Hepatocyte (in vitro differentiated cells and primary cell): ENCODE measurements around a stretch of chr5.

- RAMPAGE, long total RNA = no peak
- RRBS = no CpG with 5 or more reads among the region's 4 CpGs
Measured at GRCh38 chr5:56858249-56859002, 43.1 kb downstream of the MAP3K1 start.

- RAMPAGE, long total RNA = no peak
- RRBS = no CpG with 5 or more reads among the region's 2 CpGs
Measured at GRCh38 chr5:56896693-56897111, 12.7 kb upstream of the SETD9 start.

- RAMPAGE, long total RNA = no peak
- RRBS = no CpG with 5 or more reads among the region's 1 CpG
Measured at GRCh38 chr5:57102872-57103213, 71.0 kb upstream of the GPBP1 start.

DNA sequence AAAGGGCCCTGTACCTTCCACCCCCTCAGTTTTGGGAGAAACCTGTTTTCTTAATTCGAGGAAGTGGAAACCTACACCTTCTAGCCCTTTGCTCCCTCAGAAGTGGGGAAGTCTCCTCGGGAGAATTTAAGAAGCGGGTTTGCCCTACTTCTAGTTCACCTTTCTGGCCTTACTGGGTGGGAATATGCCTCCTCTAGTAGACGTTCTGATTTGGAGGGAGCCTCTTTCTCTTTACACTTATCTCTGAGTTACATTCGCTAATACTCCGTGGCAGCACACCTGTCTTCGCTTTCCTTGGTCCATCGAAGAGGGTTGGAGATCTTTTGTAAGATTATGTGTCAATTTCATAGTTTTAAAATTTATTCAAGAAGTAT, 905 bp downstream of the GPBP1 start:
- RAMPAGE, long total RNA = no peak
- RRBS = no CpG with 5 or more reads among the region's 8 CpGs

DNA sequence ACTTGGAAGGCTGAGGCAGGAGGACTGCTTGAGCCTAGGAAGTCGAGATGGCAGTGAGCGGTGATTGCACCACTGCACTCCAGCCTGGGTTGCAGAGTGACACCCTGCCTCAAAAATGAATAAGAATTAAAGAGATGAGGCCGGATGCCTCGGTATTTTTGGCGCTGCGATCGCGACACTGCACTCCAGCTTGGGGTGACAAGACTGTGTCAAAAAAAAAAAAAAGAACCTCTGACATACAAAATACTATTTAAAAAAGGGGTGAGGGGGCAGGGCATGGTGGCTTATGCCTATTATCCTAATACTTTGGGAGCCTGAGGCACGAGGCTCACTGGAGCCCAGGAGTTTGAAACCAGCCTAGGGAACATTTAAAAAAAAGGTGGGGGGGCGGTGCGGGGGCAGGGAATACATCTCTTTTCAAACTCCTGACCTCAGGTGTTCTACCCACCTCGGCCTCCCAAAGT, 7.4 kb downstream of the GPBP1 start:
- RAMPAGE, long total RNA = no peak
- RRBS = no CpG with 5 or more reads among the region's 12 CpGs

DNA sequence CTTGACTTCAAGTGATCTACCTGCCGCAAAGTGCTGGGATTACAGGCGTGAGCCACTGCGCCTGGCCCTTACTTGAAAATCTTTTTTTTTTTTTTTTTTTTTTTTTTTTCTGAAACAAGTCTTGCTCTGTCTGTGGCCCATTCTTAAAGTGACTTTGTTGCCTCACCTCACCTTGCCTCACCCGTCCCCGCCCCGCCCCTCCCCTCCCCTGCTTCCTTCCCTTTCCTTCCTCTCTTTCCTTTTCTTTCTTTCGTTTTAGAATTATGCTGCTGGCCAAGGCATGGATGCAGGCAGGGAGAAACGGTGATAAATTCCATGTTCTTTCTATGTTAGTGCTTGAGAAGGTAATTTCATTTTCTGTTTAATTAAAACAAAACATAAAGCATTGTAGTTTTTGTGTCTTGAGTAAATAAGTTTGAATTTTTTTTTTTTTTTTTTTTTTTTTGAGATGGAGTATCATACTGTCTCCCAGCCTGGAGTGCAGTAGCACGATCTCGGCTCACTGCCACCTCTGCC, 26.1 kb downstream of the GPBP1 start:
- RAMPAGE, long total RNA = no peak
- RRBS = no CpG with 5 or more reads among the region's 10 CpGs

GRCh38 chr5:57452737-57453512, 29.7 kb downstream of the ACTBL2 start:
- RAMPAGE, long total RNA = no peak
- RRBS = no CpG with 5 or more reads among the region's 1 CpG

- RAMPAGE, long total RNA = no peak
- RRBS = no CpG with 5 or more reads among the region's 8 CpGs
Measured at GRCh38 chr5:57695183-57695766, 212.7 kb upstream of the ACTBL2 start.

- RAMPAGE, long total RNA = no peak
- RRBS = no CpG with 5 or more reads among the region's 13 CpGs
Measured at GRCh38 chr5:57780109-57780717, 297.6 kb upstream of the ACTBL2 start.

DNA sequence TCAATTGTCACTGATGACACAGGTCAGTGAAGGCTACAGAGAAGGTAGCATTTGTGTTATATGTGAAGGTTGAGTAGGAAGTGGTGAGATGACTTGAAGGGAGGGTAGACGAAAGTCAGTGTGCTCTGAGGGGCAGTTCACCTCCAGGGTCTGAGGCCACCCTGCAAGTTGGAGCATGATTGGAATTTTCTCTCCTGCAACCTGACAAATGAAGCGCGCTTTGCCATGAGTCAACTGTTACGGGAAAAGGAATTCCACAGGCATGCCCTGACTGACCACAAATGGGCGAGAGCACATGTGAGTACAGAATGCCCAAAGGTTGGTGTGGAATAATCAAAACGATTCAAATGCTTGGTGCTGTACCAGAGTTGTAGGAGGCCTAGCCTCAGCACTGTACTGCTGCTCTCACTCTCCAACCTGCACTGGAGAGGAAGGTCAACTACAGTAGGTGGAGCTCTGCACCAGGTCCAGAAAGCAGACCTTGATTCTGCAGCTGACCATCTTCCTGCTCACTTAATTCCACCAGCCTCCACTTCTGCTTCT, 406.9 kb upstream of the ACTBL2 start:
- RAMPAGE, long total RNA = no peak
- RRBS = no CpG with 5 or more reads among the region's 6 CpGs

GRCh38 chr5:57989429-57989812, 470.5 kb downstream of the PLK2 start:
- RAMPAGE, long total RNA = no peak
- RRBS = no CpG with 5 or more reads among the region's 4 CpGs

DNA sequence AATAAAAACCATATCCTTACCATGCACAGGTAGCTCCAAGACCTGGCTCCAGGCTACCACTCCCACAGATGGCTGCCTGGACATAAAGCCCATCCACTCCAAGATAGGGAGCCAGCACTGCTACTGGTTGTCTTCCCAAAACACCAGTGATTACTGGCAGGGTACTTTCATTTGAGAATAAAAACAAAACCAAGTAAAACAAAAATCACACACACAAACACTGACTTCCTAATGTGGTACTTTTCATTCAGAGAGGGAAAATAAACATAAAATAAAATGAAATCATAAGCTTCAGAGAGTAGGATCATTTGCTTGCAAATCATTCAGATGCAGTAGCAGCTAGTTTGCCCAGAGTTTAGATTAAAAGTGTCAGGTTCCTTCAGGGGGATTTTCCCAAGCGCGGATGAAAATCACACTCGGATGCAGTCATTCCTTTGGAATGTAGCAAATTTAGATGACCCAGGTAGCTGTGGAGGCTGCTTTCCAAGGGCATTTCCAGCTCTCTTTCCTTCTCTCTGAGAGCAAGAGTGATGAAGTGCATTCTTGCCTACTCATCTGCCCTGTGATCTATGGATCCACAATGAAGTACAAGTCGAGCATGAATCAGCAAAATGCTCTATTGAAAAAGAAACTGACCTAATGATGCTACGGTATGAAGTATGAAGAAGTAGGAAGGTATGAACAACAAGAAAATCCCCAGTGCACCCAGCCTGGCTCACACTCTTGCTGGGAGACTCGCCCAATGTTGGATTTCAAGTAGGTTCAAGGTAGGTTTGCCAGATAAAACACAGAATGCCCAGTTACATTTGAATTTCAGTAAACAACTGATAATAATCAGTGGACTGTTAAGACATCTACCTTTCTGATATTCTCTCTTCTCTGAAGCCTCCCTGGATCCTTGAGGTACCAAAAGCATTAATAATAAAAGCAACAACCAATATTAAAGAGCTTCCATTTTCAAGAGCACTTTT, 200.2 kb downstream of the PLK2 start:
- RAMPAGE, long total RNA = no peak
- RRBS = no CpG with 5 or more reads among the region's 6 CpGs

- RAMPAGE, long total RNA = no peak
- RRBS = no CpG with 5 or more reads among the region's 3 CpGs
Measured at GRCh38 chr5:59036163-59036807, 453.4 kb downstream of the RAB3C start.

GRCh38 chr5:59037858-59038625, 455.2 kb downstream of the RAB3C start:
- RAMPAGE, long total RNA = no peak
- RRBS = no CpG with 5 or more reads among the region's 7 CpGs

GRCh38 chr5:59126357-59127006, 543.6 kb downstream of the RAB3C start:
- RAMPAGE, long total RNA = no peak
- RRBS = no CpG with 5 or more reads among the region's 10 CpGs

- RAMPAGE, long total RNA = no peak
Measured at GRCh38 chr5:59305411-59305977, 588.0 kb downstream of the PDE4D start.

DNA sequence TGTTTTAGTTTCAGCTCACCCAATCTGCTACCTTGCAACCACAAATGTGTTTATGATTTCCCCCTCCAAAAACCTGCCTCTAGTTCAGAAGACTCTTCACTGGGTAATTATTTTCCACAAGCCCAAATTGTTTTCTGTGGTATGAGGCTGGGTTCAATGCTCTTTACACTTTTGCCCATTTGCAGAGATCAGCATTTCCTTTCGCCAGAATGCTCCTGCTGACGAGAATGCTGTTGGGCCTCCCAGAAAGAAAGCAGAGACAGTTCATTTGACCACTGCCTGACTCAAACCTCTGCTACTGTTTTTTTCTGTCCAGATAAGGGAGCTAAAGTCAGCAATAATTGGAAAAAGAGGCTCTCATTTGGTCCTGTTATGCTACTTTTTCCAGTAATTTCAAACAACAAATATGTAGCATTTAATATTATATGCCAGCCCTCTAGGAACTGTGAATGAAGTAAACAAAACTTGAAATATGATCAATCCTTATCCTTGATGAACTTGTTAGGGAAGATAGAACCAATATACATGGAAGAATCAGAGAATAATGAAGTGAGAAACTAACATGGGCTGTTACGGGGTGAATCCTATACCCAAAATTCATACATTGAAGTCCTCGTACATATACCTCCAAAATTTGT, 427.1 kb downstream of the PDE4D start:
- RAMPAGE, long total RNA = no peak
- RRBS = no CpG with 5 or more reads among the region's 4 CpGs

GRCh38 chr5:59467996-59468457, 425.5 kb downstream of the PDE4D start:
- RAMPAGE, long total RNA = no peak
- RRBS = no CpG with 5 or more reads among the region's 2 CpGs

- RAMPAGE, long total RNA = no peak
- RRBS = no CpG with 5 or more reads among the region's 3 CpGs
Measured at GRCh38 chr5:59543842-59544509, 349.6 kb downstream of the PDE4D start.

DNA sequence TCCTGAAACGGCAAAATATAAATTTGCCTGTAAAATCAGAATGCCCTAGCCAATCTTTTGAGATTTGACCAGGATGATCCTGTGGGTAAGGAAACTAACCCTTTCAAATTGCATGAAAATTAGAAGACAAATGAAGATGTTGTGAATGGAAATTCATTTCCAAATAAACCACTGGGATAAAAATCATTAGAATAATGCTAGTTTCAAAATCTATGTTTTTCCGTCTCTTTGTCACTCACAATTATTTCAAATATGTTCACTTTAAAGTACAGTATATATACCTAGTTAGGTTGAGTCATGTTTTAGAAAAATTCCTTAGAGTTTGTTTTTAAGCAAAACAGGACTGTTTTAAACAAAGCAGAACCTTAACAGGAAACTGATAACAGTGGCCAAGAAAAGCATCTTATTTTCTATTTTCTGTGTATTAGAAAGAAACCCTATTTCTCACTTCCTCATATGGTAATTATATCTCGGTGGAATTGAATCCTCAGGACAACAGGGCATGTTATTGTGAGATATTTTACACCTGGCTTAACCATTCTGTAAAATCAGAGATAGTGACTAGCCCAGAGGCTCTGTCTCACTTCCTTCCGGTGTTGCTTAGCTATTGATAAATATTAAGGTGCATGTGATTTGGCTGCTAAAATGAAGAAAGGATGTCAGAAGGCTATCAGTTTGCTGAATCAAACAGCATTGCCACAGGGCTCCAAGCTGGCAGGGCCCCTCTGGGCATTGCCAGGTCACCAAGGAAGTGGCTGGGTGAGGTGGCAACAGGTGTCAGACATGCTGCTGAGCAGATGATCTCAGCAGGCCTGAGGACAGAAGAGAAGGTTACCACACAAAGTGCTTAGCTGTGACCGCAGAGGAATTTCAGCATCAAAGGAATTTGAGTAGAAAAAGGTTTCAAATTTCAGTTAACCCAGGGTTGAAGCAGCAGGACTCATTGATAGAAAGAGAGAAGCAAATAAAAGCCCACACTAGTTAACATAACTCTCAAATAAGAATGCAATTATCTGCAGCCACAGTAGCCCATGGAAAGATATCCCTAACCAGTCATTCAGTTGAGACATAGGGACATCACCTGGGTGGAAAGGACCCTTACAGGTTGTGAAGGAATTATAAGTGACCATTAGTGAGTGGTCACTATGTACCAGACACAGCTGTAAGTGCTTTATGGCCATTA, 330.7 kb downstream of the PDE4D start:
- RAMPAGE, long total RNA = no peak
- RRBS = no CpG with 5 or more reads among the region's 5 CpGs